AG04449 (cell line): Measurements from ENCODE around the gene DNASE2B.

GRCh38 chr1:78070525-78071041, 24.8 kb downstream of the GIPC2 start:
- RRBS, result no CpG with 5 or more reads among the region's 2 CpGs

- RRBS, result no CpG with 5 or more reads among the region's 6 CpGs
Measured at GRCh38 chr1:78143472-78144260, 97.9 kb downstream of the GIPC2 start.

- RRBS, result no CpG with 5 or more reads among the region's 5 CpGs
Measured at GRCh38 chr1:78250261-78250943, 204.6 kb downstream of the GIPC2 start.

DNA sequence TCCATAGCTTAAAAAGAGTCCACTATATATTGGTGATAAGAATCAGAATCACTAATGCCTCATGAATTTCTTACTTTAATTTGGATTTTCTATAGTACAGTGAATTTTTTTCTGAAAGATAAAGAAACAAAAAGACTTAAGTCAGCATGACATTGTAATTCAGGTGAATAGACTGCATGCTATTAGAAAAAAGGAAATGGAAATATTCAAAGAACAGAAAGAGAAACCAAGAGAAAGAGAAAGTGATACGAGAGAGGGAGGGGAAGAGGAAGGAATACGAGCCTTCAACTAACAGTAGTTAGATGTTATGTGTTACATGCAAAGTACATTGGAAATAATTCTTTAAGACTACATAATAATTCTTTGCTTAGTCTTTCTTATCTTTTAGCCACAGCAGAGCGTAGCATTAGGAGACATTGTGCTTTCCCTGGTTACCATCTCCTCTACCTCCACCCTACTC, 46.3 kb upstream of the ADGRL4 start:
- RRBS, result no CpG with 5 or more reads among the region's 3 CpGs

GRCh38 chr1:79520054-79520253, 513.4 kb upstream of the ADGRL4 start:
- RRBS, result no CpG with 5 or more reads among the region's 1 CpG

DNA sequence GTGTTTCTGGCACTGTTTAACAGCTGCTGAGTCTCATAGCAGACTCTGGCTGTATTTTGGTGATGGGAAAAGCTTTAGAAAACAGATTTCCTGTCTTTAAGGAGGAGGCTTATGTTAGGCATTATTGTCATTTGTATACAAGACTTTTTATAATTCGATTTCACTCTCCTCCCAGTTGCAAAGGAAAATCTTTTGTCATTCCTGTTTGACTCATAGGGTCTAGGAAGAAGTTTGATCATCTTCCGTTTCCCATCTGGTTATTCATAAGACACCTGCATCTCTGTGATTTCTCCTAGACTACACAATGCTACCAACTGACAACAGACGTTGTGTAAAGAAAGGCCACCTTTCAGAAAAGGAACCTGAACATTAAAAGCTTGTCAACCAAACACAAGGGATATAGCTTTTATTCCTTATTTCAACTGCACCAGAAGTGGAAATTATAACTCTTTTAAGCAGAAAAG, 386.0 kb upstream of the ADGRL2 start:
- RRBS, result no CpG with 5 or more reads among the region's 3 CpGs

GRCh38 chr1:82782641-82782840, 981.8 kb downstream of the ADGRL2 start:
- RRBS, result no CpG with 5 or more reads among the region's 1 CpG

- RRBS, result no CpG with 5 or more reads among the region's 36 CpGs
Measured at GRCh38 chr1:83263570-83264474, 735.1 kb downstream of the TTLL7 start.

GRCh38 chr1:83762011-83762404, 236.9 kb downstream of the TTLL7 start:
- RRBS, result no CpG with 5 or more reads among the region's 4 CpGs

- RRBS, result 48% methylated on average over 9 of the region's 33 CpGs
Measured at GRCh38 chr1:83860269-83860876, 138.6 kb downstream of the TTLL7 start.

DNA sequence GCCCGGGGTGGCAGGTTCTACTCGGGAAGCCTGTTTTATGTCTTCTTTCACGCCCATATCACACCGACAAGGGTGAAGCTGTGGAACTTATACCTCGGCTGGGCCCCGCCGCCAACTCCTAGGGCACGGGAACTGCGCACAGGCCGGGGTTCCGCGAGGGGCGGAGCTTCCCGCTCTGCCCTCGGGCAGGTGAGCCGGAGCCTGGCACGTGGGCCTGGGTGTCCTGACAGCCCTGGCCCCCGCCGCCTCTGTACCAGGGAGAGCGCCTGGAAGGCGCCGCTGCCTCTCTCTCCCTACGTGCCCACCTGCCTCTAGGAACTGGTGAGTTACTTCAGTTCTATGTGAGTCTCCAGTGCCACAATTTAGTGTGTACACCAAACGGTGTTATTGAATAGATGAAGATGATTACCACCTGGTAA, 138.0 kb downstream of the TTLL7 start:
- RRBS, result 43% methylated on average over 7 of the region's 24 CpGs

GRCh38 chr1:84078376-84079084, 65.5 kb upstream of the PRKACB start:
- RRBS, result 3% methylated on average over 15 of the region's 37 CpGs

DNA sequence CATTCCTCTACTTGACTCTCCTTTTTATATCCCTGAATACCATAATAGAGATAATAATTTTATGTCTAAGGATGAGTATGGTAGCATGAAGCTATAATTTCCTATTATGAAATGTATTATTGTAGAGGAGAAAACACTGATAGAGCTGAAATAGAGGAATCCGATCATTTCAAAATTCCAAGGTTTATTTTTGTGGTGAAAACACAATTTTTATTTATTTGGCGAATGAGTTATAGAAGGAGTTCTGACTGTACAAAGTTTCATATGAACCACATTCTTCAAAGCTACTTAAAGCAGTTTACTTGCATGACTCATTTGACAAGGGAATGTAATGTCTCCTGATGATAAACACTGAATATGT, 2.2 kb downstream of the PRKACB start:
- RRBS, result no CpG with 5 or more reads among the region's 2 CpGs

DNA sequence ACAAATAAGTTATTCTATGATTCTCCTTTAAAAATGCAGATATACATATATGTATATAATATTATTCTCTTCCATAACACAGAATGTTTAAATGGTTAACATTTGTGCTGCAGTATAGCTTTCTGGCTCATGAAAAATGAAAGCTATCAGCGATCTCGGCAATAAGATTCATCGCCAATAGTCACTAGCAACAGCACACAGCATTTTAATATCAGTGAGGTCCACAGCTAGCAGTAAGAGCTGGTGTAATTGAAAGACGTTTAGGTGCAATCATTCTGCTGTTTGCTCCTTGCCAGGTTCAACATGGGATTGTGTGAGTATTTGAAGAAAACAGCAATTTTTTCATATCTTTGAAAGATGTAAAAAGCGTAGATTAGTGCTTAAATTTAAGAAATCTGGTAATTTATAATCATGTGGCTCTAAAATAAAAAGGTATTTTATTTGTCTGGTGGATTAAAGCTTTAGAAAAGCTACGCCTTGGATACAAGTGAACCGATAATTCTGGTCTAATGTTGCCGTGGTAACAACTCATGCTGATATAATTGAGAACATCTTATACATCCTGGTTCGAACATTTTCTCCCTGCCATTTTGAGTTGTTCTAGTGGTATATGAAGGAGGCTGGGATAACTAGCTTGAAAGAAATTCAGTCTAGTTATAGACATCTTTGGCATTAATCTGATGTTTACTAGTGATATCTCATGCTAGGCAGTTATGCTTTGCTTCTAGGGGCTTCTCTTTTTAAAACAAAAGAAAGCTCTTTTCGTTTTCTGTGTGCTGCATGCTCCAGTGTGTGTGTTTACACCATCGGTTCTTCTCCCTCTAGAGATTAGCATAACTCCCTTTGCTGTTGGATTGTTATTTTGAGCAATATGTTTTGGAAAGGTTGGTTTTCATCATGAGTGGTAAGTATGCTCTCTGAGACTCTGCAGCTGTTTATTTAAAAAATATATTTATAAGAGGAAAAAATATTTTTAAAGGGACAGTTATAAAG, 20.3 kb downstream of the PRKACB start:
- RRBS, result no CpG with 5 or more reads among the region's 11 CpGs

DNA sequence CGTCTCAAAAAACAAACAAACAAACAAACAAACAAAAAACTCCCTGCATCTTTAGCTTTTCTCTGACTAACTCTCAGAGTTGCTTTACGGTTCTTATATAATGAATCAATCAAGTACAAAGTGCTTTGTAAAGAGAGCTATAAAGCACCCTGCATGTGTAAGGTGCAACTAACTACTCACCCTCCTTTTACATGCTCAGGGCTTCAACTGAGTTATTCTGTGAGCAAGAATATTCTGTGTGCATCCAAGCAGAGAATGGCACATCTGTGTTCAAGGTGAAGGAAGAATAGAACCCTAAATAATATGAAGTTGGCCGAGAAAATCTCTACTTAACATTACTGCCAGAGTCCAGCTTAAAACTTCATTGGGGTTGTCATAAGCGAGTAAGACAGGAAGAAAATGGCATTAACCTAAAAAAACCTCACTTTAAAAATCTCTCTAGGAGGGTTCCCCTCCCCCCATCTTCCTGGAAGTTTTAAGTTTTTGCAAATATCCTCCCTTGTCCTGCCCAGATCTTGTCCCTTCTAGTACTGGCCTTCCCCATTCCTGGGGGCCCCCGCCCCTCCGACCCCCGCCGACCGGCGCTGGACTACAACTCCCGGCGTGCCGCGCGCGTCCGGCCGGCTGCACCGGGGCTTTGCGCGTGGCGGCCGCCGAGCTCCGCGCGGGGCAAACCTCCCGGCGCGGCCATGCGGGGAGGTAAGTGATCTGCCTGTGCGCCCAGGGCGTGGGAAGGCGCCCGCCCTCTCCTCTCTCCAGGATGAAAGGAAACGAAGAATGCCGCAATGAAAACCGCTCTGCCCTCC, 3.4 kb upstream of the SAMD13 start:
- RRBS, result 2% methylated on average over 10 of the region's 38 CpGs

DNA sequence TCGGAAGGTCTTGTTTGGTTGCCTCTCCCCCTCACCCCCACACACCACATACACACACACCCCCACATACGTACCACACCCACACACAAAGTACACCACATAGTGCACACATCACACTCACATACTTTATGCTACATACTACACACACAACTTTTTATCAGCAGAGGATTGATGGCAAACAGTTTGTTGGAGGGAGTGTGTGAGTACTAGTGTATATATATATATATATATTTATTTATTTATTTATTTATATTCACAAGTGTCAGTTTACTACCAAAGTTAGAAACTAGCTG, 2.1 kb upstream of the SAMD13 start:
- RRBS, result no CpG with 5 or more reads among the region's 2 CpGs

DNA sequence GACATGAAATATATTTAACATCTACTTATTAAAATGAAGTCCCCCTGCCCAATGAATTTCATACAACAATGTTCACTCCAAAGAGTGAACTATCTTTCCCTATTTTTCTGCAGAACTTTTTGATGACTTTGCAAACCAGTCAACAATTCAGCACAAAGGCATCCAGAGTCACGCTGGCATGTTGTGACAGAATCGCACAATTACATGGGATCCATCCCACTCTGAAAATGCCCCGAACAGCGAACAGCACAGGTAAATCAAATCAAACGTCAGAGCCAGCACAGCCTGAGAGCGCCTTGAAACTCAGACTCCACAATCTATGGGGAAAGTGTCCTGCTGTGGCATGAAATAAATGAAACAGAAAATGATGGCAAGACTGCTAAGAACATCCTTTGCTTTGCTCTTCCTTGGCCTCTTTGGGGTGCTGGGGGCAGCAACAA, at the start of gene DNASE2B:
TSS of gene DNASE2B (plus strand) at position 272 of the 440 bp plus-strand sequence.
- RRBS, result no CpG with 5 or more reads among the region's 6 CpGs

DNA sequence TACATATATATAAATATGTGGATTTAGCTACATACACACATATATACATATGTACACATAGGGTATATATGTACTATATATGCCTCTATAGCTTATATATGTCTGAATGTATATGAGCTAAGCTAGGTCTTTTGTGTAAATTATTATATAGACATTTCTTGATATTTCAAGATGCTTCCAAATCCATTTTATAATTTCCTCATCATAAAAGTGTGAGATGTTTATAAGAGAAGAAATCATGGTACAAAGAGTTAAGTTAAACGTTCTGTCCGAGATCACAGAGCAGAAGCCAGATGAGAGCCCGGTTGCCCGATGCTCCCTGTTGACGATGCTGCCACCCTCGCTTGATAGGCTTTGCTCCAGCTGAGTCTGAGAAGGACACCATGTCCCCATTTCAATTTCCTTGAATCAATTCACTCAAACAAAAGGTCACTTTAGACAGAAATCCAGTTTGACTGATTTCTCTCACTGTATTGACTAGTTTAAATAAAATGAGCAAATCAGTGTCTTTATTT, 34.9 kb downstream of the DNASE2B start:
- RRBS, result no CpG with 5 or more reads among the region's 6 CpGs

- RRBS, result no CpG with 5 or more reads among the region's 8 CpGs
Measured at GRCh38 chr1:84504185-84505073, 1.8 kb upstream of the SPATA1 start.